Pericardium (tissue), 1 donor: Measurements from ENCODE around the genes RPS24, ZMIZ1 and ZCCHC24.

GRCh38 chr10:77989149-77989752 lies 40.1 kb downstream of the POLR3A start:
- RRBS: 84% methylated on average over 3 of the region's 13 CpGs

DNA sequence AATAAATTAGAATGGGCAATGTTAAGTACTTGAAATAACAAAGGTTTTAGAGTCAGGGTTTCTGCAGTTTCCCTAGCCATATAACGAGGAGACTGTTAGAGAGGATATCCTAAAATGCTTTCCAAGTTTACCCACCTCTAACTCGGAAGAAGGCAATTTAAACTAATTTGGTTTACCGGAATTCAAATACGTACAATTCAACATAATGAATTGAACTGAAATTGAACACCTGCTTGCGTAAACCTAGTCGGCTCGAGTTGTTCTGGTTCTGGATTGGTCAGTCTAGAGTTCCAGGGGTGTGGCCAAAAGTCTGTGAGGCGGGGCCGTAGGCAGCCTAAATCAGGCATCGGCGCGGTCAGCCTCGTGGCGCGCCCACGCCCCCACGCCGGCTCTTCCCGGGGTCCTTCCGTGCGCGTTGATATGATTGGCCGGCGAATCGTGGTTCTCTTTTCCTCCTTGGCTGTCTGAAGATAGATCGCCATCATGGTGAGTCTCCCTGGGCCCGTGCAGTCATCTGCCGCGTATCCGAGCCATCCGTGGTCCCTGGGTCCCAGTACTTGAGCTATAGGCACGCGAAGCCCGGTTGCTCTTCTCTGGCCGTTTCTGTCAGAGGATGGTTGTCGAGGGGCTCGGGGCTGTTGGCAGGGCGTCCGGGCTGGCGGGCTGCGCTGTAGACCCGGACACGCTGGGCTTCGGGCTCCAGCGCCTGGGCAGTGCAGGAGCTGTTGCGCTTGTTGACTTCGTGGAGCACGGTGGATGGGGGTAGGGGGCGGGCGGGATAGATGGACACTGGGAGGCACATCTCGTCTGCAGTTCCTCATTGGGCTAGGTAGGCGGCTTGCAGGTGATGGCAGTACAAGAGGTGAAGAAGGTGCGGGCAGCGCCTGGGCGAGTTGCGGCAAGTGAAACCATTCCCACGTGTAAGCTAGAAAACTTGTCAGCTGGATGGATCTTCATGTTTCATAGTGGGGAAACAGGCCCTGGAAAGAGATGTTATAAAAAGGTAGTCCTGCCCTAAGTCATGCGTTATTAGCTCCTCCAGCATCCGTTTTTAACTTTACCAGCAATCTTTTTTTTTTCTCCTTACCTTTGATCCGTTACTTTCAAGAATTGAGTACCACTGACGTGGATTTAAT lies at the start of gene RPS24:
Gene RPS24 (plus strand): TSS at position 445 of the 1,136 bp plus-strand sequence.
- RRBS: 2% methylated on average over 6 of the region's 61 CpGs

DNA sequence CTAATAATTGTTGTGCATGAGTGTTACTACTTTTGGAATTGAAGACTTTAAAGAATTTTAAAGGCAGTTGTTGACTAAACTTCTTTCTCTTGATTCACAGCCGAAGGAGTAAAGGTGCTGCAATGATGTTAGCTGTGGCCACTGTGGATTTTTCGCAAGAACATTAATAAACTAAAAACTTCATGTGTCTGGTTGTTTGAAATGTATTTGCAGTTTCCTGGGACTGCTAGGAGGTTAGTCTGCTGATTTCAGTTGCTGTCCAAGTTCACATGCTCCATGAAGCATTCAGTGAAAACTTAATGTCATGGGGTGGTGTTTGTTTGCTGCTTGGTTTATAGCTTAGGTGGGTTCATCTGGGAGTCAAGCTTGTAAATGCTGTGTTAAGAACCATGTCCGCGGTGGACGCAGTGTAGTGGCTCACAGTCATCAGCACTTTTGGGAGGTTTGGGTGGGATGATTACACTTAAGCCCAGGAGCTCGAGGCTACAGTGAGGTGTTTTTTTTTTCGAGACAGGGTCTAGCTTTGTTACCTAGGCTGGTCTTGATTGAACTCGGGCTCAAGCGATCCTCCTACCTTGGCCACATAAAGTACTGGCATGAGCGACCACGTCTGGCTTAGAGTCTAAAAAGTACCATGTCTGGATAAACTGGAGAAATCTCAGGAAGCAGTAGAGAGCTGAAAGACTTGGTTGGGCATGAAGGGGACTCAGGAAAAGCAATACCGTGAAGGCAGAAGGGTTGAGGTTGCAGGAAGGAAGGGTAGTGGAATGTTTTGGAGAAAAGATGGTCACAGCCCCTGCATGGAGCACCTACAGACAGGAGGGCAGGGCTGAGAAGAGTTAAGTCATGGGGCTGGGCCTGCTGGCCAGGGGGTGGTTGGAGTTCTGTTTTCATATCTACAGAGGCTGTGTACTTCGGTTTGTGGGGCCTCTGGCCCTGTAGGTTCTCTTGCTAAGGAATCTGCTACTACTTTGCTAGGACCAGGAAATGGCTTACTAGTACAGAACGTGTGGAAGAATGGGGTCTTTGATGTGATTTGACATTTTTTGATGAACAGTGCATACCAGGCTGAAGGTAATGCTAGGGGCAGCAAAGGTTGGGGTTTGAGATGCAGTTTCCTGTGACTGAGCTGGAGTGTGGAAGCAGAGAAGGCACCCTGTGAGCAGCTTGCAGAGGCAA lies 7.2 kb downstream of the RPS24 start:
- RRBS: no CpG with 5 or more reads among the region's 14 CpGs

GRCh38 chr10:78406973-78407757 lies 373.5 kb downstream of the RPS24 start:
- RRBS: no CpG with 5 or more reads among the region's 22 CpGs

- RRBS: no CpG with 5 or more reads among the region's 9 CpGs
These were observed 483.1 kb downstream of the RPS24 start for GRCh38 chr10:78516667-78517210.

DNA sequence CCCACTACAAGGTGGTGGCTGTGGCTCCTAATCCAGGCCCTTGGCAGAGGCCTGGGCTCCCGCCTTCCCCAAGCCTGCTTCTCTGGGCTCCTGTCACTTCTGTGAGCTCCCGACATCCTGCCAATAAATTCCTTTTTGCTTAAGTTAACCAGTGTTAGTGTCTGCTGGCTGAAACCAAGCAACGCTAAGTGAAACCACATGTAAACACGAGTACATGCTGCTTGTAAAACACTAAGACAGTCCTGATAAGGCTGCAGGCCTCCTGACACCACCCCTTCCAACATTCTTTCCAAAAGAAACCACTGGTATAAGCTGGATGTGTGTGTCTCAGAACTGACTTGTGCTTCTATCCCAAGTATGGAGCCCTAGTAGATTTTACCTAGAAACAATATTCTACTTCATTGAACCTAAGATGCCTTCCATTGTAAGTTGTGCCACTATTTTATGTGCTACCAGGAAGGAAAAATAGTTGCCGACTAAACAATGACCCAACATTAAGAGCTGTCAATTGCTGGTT lies 263.5 kb upstream of the ZMIZ1 start:
- RRBS: no CpG with 5 or more reads among the region's 5 CpGs

GRCh38 chr10:79068418-79069315 lies at the start of gene ZMIZ1:
ZMIZ1 (plus strand) TSS chr10:79068966.
- RRBS: 1% methylated on average over 63 of the region's 99 CpGs

DNA sequence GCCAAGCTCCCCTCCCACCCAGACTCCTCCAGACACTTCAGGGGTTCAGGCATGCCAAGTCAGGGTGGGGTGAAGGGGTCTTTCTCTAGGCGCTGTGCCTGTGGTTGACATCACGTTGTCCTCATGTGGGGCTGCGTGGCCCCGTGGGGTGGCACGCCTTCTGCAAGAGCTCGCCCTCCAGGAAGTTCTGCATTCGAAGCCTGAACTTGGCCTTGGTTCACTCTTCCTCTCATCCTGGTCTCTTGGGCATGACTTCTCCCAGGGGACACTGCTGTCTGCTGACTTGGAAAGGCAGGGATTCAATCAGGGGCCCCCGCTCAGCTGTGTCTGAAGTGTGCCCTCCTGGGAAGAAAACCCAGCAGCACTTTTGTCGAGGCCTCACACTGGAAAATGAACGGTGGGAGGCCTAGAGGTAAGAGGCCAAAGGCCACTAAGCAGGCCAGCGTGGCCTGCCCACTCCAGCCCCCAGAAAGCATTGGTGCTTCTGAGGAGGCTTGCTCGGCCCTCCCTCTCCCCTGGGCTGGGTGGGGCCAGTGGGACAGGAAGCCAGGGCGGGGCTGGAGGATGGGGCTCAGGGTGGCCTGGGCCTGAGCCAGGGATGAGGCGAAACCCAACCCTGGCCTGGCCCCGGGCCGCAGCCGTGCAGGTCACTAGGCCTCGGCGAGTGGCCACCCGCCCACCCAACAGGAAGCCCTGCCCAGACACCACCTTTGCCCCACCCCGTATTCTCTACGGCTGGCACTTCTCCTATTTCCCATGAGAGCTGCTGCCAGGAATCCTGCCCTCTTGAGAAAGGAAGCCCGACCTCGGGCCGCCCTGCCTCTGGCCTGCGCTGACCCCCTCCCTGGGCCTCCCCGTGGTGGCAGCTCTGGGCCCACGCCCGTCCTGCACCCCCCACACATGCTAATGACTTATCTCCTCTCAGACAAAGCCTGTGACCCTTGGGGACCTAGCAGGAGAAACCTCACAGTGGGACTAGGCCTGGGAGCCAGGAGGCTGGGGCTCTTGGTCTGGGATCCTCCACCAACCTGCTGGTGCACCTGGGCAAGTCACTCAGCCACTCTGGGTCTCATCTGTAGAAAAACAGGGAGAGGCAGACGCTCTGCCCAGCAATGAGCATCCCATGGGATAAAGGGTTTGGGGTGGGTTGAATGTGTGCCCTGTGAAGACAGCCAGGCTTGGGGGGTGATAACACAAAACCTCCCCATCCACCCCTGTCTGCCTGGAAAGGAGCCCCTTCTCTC lies 81.2 kb downstream of the ZMIZ1 start:
- RRBS: no CpG with 5 or more reads among the region's 30 CpGs

DNA sequence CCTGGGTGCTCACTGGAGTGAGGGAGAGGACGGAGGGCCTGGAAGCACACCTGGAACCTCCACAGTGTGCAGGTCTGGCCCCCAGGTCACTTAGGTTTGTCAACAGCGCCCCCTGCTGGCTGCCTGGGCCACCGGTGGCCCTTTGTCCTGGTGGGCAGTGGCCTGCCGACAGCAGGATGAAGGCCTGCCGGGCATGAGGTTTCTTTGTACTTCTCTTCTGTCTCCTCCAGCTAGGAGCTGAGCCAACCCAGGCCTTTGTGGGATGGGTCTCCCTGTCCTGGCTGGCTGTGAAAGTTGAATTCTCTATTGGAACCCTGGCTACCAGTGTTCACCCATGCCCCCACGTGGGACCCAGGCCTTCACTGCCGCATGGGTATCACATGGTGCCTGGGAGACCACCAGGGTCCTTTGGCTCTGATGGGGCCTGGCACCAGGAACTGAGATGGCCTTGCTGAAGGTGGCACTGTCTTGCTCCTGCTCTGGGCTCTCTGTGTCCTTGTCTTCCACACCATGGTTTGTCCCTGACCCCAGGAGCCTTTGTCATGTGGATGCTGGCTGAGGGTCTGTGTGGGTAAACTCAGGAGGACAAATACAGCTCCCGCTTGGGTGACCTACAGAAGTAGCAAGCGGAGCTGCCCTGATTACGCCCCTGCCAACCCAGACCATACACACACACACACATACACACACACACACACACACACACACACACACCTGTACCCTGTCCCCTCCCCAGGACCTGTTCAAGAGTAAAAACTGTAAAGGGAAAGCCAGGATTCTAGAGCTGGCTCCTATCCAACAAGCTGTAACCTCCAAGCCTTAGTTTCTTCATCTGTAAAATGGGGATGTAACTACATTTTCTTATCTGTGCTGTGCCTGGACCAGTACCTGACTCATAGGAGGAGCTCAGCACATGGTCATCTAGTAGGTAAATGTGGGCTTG lies 128.4 kb downstream of the ZMIZ1 start:
- RRBS: 7% methylated on average over 3 of the region's 10 CpGs

DNA sequence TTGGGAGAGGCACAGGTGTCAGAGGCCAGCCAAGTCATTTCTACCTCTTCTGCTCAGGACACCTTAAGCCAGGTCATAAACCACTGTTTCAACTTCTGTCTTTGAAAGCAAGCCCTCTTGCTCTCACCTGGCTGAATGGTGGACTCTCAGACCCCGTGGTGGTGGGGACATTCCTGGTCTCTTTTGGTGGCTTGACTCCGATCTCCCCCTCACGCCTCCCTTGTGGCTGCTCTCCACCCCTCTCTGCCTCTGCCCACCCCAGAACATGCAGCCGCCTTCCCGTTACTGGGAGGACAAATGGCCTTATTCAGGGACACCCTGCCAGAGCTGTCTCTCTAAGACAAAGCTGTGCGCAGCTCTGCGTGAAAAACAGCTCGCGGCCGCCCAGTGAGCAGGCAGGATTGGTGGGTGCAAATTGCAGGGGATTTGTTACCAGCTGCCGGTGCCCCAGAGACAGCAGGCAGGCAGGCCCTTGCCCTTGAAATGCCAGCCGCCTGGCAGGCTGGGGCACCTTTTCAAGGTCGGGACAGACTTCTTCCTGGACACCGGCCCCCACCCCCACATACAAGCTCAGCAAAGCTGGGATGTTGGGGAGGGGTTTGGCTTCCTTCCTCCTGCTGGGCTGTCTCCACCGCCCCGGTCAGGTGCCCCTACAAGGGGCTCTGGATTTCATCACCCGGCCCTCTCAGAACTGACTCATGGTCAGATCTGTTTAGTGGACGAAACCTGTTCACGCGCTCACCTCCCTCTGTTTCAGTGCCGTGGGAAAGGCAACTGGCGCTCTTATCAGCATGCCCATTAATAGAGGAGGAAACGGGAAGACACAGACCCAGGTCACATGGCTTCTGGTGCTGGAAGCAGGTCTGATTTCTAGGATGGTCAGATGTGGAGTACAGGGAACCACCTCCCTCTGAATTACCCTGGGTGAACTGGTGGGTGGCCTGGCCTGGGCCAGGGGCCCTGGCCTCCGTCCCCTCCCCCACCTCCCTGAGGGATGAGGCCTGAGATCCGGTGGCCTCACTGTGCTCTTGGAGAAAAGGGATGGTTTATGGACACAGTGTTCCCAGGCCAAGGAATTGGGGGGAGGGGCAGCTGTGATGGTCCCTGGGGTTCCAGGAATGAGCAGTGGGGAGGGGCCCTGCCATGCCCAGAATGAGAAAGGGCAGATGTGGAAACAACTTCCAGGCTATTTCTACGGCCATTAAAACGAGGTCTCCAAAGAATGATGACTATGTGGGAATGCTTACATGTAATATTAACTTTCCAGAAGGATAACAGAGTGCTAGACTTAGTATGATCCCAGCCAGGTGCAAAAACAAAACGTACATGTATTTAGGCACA lies 123.9 kb upstream of the PPIF start:
- RRBS: 19% methylated on average over 5 of the region's 28 CpGs

- RRBS: 29% methylated on average over 2 of the region's 16 CpGs
These were observed 111.1 kb upstream of the PPIF start for GRCh38 chr10:79236023-79236751.

GRCh38 chr10:79243144-79244211 lies 103.8 kb upstream of the PPIF start:
- RRBS: 10% methylated on average over 92 of the region's 133 CpGs

GRCh38 chr10:79245384-79246048 lies 101.8 kb upstream of the PPIF start:
- RRBS: no CpG with 5 or more reads among the region's 14 CpGs

GRCh38 chr10:79266443-79267474 lies 80.5 kb upstream of the PPIF start:
- RRBS: no CpG with 5 or more reads among the region's 14 CpGs

- RRBS: no CpG with 5 or more reads among the region's 5 CpGs
These were observed 42.7 kb upstream of the PPIF start for GRCh38 chr10:79304437-79305013.

- RRBS: no CpG with 5 or more reads among the region's 13 CpGs
These were observed 4.8 kb downstream of the PPIF start for GRCh38 chr10:79351805-79352803.

DNA sequence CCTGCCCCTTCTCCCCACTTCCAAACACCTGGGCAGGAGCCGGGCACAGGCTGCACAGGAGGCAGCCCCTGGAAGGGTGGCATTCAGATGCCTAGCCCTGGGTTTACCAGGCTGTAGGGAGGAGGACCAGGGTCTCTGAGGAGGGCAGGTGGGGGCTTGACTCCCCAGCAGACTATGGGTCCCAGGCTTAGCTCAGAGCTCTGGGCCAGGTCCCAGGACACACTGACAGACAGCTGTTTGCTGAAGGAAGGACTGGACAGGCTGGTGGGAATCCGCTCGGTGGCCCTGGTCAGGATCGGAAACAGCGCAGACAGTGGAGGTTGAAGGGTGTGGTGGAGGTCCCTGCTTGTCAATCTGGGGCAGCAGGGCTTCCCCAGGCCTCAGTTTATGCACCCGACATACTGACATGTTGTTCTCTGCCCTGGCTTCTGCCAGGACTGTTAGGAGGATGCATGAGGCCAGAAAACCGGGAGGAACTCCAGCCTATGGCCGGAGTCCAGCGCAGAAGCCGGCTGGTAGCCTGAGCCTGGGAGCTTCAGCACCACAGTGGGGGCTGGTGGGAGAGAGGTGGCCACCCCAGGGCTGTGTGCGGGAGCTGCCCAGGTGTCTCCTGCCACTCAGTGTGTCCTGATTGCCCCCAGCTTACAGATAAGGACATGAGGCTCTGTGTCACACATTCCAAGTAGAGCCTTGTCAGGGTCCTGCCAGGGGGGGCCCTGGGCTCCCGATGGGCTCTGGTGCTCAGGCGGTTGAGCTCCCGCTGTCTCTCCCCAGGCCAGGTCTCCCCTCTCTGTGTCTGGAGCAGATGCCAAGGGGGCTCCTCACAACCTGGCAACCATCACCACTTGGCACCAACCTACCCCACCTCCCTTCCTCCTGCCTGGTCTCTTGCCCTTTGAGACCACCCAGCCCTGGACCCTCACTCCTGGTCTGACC lies 32.2 kb downstream of the PPIF start:
- RRBS: no CpG with 5 or more reads among the region's 14 CpGs

DNA sequence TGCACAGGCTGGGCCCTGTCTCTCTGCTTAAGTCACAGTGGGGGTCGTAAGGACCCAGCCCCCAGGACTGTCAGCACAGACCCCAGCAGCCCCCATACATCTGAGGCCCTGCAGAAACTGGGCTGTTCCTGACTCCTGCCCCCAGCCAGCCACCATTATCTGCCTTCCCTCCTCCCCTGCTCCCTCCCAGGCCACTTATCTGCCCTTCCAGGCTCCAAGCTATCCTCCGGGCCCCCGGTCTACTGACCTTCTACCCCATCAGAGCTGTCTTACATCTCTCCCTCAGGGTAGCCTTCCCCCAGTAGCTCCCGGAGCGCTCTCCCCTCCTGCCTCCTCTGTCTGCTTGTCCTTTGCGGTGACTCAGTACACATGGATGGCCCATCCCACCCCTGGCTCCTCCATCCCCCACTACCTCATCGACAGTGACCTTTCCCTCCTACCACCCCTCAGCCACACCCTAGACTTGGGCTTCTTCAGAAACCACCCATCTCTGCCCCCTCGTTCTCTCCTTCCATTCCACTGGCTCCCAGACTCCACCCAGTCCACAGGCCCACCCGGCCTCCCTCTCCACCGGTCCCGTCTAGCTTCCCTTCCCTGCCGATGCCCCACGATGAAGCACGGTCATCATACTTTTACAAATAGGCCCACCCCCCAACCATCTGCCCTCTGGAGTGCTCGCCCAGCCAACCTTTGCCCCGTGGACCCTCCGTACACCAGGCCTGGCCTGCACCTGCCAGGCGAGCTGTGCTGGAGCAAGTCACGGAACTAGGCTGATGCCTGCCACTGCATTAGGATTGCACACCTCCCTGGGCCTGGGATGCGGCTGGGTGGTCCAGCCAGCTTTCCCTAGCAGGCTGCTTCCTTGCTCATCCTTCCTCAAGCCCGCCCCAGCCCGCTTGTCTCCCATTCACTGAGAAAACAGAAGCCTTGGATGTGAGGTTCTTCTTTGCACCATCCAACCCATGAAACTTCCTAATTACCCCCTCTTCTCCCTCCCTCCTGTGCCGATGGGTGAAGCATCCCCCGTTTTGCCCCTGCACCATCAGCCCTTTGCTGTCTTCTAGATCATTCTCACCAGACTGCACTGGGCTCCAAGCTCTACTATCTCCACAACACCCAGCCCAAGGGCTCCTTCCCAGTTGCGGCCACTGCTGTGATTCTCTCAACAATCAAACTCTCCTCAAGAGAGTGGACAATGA lies 44.6 kb downstream of the PPIF start:
- RRBS: 61% methylated on average over 2 of the region's 25 CpGs

- RRBS: under 1% methylated on average over 26 of the region's 52 CpGs
These were observed at the start of gene ZCCHC24 for GRCh38 chr10:79445476-79445907. ZCCHC24 (minus strand) TSS chr10:79445624.

- RRBS: no CpG with 5 or more reads among the region's 15 CpGs
These were observed 365 bp upstream of the ZCCHC24 start for GRCh38 chr10:79445908-79446069.